Mammary microvascular endothelial cell (primary cell): Measurements from ENCODE around the genes MRPS33, TAS2R3 and OR9A4.

DNA sequence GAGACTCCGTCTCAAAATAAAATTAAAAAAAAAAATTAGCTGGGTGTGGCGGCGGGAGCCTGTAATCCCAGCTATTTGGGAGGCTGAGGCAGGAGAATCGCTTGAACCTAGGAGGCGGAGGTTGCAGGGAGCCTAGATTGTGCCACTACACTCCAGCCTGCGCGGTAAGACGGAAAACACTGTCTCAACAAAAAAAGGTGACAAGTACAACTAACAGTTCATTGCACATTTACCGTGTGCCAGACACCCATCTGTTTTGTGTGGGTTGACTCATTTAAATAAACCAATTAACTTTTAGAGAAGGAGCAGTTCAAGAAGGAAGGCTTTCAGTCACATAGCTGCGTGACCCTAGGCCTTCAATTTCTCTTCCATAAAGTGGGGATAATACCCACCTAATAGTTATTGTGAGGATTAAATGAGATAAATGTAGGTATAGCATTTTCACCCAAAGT is 52.2 kb upstream of the KDM7A start:
- RAMPAGE, long total RNA, result no peak

- RAMPAGE, long total RNA, result no peak
Observed at GRCh38 chr7:140230558-140230809, 53.7 kb upstream of the KDM7A start.

DNA sequence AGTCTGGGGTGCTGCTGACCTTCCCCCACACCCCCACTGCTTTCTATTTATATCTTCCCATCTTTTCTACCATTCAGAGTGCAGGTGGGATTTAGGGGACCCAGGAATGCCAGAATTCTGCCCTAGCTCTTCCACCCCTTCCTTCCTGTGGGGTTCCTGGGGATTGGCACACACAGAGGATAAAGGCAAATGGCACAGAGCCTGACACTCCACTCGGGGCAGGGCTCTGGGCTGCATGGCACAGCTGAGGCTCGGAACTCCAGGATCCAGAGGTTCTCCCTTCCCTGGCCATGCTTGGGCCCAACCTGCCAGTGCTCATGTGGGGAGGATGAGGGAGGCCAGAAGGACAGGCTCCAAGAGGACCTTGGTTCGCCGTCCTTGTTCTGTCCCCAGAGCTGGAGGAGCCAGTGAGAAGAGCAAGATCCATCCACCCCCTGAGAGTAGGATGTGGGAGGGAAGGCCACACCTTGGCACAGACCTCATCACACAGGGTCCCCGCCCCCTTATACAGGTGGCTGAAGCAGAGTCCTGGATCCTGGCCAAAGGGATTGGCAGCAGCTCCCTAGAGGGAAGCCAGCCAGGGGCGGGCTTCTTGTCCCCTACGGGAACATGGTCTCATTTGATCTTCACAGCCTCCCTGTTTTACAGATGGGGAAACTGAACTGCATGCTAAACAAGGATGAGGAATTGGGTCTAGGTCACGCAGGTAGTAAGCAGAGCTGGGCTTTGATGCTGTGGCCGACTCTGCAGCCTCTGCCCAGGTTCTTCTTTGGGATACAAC is 61.9 kb upstream of the KDM7A start:
- RAMPAGE, long total RNA, result no peak

GRCh38 chr7:140714528-140715180 is 18.1 kb downstream of the NDUFB2 start:
- RAMPAGE, long total RNA, result no peak

DNA sequence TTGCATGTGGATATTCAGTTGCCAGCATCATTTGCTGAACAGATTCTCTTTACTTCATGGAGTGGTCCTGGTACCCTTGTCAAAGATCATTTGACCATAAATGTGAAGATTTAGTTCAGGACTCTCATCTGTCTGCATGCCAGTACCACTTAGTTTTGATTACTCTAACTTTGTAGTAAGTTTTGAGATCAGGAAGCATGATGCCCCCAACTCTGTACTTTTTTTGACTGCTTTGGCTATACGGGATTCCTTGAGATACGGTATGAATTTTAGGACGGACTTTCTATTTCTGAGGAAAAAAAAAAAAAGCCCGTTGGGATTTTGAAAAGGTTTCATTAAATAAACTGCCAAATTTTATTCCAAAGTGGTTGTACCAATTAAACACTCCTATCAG is 100.4 kb downstream of the BRAF start:
- RAMPAGE, long total RNA, result no peak

- RAMPAGE, long total RNA, result no peak
Observed at GRCh38 chr7:140908397-140909171, 16.1 kb downstream of the BRAF start.

DNA sequence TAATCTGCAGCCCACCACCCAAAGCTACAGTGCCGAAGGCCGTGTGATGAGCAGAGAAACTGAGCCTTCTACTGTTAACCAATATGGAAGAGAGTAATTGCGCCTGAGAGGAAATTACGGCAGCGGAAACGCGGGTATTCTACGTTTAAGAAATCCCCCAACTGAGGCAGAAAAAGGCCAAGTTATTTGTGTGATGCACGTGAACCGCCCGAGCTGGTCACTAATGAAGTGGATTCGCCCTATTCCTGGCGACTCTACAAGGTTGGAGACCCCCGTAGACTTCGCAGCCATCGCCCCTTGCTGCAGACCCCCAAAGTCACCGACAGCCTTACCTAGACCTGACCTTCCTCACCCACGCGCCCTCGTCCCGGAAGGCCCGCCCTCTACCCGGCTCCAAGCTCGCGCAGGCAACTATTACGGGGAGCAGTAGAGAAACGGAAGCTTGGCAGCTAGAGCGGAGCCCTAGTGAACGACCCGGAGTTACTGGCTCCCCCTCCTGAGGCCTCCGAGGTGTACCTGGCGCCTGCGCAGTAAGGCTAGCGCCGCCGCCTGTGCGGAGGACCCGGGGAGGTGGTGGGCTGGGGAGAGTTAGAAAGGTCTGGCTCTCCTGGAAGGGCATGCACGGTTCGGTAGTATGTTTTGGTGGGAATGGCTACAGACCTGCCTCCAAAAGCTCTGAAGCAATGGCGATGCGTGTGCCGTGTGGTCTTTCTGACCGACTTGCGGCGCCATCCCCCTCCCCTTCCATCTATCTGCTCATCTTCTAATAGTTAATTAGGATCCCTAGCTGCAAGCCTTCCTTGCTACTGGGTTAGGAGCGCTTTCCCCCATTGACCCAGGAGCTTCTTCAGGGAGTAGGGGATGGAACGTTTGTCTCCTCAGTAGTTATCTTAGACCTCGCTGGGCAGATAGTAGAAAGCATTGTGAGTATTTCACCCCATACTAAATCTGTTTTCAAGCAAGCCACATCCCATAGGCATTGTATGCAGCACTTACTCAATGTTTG is at the start of gene MRPS33:
Gene MRPS33 (minus strand): TSS at position 374 of the 1,006 bp plus-strand sequence.
- RAMPAGE, long total RNA, result start-site peak on the minus strand centred at position 369 of the sequence, 32 bp wide, 2,330 and 865 reads in 2 replicates

GRCh38 chr7:141071018-141071736 is 2.7 kb upstream of the TMEM178B start:
- RAMPAGE, long total RNA, result no peak

DNA sequence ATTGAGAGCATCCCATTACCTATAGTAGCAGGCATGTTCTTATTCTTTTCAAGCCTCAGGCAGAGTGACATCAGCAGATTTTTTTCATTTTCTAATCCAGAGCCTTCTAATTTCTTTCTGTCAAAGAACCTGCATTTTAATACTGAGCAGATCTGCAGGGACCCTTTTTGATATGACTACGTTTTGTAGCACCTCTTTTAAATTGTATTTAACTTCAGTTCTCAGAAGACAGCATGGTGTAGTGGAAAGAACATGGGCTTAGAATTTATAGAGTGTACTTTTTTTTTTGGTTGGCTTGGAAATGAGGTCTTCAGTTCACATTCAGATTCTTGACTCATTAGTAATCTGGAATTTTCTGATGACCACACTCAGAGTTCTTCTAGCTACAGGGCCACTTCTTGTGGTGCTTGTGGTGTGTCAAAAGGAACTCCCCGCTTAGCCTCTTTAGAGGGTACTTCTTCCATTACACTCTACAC is 34.6 kb downstream of the AGK start:
- RAMPAGE, long total RNA, result no peak

GRCh38 chr7:141649429-141649786 is 52.6 kb downstream of the DENND11 start:
- RAMPAGE, long total RNA, result no peak

DNA sequence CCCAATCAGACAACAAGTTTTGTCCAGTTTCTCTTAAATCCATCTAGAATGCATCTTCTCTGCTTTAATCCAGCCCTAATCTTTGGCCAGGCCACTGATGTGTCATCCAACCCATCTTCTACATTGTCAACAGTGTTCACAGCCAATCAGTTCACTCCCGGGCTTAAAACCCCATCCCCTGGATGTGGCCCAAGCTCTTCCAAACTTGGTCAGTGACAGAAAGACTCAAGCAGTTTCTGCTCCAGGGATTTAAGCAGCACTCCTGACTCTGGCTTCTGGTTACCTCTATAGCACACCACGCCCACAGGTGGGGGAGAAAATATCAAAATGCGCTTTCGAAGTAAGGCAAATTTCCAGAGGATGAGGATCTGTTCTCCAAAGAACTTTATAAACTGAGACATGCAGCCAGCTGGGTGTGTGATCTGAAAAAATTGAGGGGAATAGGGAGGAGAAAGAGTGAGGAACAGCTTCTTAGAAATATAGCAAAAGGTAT is 35.9 kb downstream of the DENND11 start:
- RAMPAGE, long total RNA, result no peak

- RAMPAGE, long total RNA, result no peak
Observed at GRCh38 chr7:141696315-141697058, 5.5 kb downstream of the DENND11 start.

- RAMPAGE, long total RNA, result no peak
Observed at GRCh38 chr7:141763842-141764304, at the start of gene TAS2R3. Gene TAS2R3 (plus strand): TSS chr7:141764097.

DNA sequence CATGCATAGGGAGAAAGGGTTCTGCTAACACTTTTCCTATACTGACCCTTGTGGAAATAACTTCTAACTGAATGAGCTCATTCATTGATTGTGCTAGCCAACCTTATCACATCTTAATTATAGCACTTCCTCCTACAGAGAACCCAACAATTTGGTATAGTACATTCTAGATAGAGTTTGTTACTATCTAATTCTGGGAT is 214 bp downstream of the TAS2R4 start:
- RAMPAGE, long total RNA, result no peak

- RAMPAGE, long total RNA, result no peak
Observed at GRCh38 chr7:141916149-141916472, at the start of gene OR9A4. Gene OR9A4 (plus strand): TSS chr7:141916399.

DNA sequence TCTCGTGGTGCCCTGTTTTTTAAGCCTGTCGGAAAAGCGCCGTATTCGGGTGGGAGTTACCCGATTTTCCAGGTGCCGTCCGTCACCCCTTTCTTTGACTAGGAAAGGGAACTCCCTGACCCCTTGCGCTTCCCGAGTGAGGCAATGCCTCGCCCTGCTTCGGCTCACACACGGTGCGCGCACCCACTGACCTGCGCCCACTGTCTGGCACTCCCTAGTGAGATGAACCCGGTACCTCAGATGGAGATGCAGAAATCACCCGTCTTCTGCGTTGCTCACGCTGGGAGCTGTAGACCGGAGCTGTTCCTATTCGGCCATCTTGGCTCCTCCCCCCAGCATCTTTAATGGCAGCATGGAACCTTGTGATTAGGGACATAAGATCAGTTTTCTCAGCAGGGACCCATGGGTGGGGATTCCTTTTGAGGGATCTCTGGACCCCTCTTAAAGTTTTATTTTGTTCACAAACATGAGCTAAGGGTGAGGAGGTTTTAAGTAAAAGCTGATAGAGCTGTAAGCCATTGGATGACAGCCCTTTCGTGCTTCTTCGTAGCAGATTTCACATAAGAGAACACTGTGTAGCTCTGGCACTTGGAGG is 9.8 kb upstream of the MGAM start:
- RAMPAGE, long total RNA, result no peak

- RAMPAGE, long total RNA, result no peak
Observed at GRCh38 chr7:142001009-142001519, 5.4 kb downstream of the MGAM start.

DNA sequence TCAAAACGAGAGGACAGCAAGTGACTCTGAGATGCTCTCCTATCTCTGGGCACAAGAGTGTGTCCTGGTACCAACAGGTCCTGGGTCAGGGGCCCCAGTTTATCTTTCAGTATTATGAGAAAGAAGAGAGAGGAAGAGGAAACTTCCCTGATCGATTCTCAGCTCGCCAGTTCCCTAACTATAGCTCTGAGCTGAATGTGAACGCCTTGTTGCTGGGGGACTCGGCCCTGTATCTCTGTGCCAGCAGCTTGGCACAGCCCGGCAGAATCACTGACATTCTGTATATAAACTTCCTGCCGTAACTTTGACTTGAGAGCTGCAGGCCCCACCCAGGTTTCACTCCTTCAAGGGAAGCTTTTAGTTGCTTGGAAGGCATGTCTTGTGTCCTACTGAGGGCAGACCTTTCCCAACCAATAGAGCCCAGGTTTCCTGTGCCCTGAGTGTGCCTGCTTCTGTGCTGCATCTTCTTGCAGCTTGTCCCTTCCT is 225.0 kb upstream of the PRSS58 start:
- RAMPAGE, long total RNA, result no peak

DNA sequence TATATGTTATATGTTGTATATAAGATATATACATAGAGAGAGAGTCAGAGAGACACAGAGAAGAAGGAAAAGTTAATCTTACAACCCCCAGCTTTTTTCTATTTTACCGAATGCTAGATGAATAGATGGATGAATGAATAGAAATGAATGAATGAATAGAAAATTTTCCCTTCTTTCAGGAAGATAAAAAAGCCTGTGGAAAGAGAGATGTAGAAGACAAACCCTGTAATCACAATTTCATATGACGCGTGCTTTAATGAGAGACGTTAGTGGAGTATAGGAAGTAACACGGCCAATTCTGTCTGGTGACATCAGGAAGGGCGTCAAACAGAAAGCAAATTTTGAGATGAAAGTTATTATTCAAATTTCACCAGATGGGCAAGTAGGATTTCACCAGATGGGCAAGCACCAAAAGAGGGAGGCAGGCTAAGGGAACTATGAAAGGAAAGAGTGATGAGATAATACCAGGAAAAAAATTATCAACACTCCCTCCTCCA is 128.9 kb upstream of the PRSS1 start:
- RAMPAGE, long total RNA, result no peak

- RAMPAGE, long total RNA, result no peak
Observed at GRCh38 chr7:142803398-142803764, 32.6 kb downstream of the PRSS2 start.